LHCN-M2 (cell line): Measurements from ENCODE around the gene FBXO24.

DNA sequence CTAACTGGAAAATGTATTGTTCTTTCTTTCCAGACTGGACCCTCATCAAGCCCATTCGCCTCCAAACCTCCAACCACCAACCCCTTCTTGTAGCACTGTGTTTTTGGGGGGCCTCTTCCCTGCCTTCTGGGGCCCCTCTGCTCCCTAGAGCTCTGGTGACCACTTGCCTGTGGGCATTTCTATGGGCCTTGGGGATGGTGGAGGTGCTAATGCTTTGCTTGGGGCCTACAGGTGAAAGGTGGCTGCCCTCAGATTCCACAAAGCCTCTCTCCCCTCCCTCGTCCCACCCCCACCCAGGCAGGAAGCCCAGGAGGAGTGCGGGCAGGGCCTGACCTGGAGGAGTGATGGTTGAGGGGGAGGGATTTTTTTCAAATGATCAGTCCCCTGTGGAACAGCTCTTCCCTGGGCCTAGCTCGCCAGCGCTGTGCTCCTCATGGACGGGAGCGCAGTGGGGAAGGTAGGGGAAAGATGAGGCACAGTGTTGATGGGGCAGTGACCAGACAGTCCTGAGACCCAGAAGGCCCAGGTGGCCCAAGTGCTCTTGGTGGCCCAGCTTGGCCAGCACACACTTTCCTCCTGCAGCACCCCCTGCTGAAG is 8.7 kb downstream of the SAP25 start:
- RAMPAGE, long total RNA = no peak

DNA sequence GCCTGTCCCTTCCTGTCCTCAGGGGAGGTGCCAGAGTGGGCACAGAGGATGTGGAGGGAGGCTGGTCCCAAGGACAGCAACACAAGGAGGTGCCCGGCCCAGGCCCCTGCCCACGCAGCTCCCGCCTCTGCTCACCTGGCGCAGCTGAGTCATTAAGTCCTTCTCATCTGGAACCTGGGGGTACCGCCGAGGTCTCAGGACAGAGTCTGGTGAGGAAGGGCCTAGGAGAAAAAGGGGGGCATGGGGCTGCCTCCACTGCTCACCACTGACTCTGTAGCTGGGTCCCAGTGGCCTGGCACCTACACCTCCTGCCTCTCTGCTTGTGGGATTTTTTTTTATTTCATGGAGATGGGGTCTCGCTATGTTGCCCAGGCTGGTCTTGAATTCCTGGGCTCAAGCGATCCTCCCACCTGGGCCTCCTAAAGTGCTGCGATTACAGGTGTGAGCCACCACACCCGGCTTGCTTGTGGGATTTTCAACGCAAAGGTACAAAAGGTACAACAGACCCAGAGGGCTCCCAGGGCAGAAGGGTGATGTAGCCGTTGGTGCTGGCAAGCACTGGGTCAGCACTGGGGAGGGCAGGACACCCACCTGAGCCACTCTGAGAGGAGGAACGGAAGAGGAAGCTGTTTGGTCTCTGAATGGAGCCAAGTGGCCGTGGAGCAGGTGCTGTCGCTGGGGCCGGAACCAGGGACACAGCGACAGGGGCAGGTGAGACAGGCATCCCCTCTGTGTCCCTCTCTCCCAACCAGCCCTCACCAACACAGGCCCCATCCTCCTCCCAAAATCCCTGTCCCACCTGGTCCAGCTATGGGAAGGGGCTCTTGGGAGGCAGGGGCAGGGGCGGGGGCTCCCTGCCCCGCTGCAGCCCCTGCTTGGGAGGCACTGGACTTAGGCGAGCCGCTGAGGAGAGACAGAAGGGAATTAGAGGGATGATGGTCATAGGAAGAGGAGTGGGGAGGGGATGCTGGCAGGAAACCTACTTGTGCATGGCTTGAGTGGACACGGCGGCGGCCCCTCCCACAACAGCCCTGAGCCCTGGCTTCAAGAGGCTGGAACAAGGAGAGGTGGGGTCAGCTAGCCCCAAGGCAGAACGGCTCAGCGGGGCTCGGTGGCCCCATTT is 2.8 kb upstream of the SAP25 start:
- RAMPAGE, long total RNA = no peak

DNA sequence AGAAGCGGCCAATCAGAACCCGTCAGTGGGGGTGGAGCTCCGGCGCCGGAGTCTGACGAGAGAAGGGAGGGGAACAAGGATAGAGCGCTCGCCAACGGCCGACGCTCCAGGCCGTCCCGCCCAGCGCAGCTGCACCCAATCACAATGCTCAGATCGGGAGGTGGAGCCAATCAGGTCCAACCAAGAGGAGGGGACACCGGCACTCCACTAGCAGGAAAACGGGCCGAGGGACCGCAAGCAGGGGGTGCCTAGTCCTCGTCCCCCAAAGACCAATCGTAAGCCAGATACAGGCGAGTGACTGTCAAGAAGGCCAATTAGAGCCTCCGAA is at the start of gene FBXO24:
FBXO24 (plus strand) TSS at position 82 of the 328 bp plus-strand sequence.
- RAMPAGE, long total RNA = no peak

- RAMPAGE, long total RNA = no peak
Measured at GRCh38 chr7:100673952-100674127, 300 bp downstream of the GNB2 start.

- RAMPAGE, long total RNA = no peak
Measured at GRCh38 chr7:100678067-100678854, 4.7 kb downstream of the GNB2 start.

DNA sequence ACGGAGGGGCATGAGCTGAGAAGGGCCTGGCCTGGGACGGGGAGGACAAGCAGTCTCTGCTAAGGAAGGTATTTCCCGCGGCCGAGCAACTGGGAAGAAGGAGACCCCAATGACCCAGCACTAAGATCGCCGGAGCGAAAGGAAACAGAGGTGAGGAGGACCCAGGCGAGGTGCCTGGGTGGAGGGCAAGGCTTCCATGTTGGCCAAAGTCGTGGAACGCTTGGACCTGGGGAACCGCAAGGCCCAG is 776 bp downstream of the GIGYF1 start:
- RAMPAGE, long total RNA = no peak

DNA sequence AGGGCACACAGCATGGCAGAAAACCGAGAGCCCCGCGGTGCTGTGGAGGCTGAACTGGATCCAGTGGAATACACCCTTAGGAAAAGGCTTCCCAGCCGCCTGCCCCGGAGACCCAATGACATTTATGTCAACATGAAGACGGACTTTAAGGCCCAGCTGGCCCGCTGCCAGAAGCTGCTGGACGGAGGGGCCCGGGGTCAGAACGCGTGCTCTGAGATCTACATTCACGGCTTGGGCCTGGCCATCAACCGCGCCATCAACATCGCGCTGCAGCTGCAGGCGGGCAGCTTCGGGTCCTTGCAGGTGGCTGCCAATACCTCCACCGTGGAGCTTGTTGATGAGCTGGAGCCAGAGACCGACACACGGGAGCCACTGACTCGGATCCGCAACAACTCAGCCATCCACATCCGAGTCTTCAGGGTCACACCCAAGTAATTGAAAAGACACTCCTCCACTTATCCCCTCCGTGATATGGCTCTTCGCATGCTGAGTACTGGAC is 947 bp downstream of the POP7 start:
- RAMPAGE, long total RNA = no peak

GRCh38 chr7:100800460-100801226 is 26.7 kb downstream of the EPHB4 start:
- RAMPAGE, long total RNA = no peak

GRCh38 chr7:100807171-100807990 is 19.9 kb downstream of the EPHB4 start:
- RAMPAGE, long total RNA = no peak

GRCh38 chr7:100816461-100816803 is 10.9 kb downstream of the EPHB4 start:
- RAMPAGE, long total RNA = no peak

GRCh38 chr7:100829199-100829857 is 2.0 kb upstream of the EPHB4 start:
- RAMPAGE, long total RNA = no peak

DNA sequence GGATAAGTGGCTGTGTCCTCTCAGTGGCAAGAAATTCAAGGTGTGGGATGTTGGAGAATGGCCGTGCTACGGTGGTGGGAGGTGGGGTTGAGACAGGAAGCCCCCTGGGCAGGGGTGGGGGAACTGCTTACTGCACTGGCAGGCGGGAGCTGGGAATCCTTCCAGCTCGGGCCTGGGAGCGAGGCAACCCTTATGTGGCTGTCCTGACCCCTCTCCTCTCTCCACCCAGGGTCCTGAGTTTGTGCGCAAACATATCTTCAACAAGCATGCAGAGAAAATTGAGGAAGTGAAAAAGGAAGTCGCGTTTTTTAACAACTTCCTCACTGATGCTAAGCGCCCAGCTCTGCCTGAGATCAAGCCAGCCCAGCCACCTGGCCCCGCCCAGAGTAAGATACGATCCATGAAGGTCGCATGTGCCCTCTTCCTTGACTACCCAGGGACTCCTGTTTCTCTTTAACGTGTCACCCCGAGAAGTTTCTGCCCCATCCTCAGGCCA is 2.0 kb downstream of the UFSP1 start:
- RAMPAGE, long total RNA = no peak

- RAMPAGE, long total RNA = no peak
Measured at GRCh38 chr7:100890098-100890682, 675 bp upstream of the UFSP1 start.

- RAMPAGE, long total RNA = no peak
Measured at GRCh38 chr7:101003962-101004323, 15.9 kb upstream of the MUC17 start.

DNA sequence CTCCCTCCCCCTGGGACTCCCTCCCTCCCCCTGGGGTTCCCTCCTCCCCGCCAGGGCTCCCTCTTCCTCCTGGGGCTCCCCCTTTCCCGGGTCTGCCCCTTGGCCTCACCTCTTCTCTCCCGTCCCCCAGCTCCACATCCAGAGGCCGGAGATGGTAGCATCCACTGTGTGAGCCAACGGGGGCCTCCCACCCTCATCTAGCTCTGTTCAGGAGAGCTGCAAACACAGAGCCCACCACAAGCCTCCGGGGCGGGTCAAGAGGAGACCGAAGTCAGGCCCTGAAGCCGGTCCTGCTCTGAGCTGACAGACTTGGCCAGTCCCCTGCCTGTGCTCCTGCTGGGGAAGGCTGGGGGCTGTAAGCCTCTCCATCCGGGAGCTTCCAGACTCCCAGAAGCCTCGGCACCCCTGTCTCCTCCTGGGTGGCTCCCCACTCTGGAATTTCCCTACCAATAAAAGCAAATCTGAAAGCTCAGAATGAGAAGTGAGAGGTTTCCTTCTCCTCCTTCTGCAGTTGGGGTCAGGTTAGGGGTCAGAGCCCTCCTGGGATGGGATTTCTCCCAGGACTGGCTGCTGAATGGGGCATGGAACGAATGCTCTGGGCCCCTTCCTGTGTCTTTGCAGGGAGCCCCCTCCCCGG is 1.3 kb upstream of the MUC17 start:
- RAMPAGE, long total RNA = no peak

GRCh38 chr7:101104173-101104625 is 18.9 kb downstream of the TRIM56 start:
- RAMPAGE, long total RNA = no peak

DNA sequence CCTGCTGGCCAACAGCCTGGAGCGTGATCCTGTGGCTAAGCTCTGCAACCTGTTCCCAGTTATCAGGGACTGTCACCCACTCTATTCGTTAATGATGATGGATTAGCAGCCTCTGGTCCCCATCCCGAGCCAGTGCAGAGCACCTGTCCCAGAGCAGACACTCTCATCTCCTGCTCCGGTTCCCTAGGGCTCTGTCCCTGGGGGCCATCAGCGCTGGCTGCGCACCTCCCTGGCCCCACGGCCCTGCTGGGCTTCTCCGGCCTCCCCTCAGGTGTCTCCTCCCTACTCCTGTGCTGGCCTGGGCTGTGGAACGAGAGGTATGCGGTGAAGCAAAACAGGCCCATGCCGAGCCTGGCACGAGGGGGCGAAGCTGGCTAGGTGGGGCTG is 1.1 kb upstream of the CLDN15 start:
- RAMPAGE, long total RNA = no peak

DNA sequence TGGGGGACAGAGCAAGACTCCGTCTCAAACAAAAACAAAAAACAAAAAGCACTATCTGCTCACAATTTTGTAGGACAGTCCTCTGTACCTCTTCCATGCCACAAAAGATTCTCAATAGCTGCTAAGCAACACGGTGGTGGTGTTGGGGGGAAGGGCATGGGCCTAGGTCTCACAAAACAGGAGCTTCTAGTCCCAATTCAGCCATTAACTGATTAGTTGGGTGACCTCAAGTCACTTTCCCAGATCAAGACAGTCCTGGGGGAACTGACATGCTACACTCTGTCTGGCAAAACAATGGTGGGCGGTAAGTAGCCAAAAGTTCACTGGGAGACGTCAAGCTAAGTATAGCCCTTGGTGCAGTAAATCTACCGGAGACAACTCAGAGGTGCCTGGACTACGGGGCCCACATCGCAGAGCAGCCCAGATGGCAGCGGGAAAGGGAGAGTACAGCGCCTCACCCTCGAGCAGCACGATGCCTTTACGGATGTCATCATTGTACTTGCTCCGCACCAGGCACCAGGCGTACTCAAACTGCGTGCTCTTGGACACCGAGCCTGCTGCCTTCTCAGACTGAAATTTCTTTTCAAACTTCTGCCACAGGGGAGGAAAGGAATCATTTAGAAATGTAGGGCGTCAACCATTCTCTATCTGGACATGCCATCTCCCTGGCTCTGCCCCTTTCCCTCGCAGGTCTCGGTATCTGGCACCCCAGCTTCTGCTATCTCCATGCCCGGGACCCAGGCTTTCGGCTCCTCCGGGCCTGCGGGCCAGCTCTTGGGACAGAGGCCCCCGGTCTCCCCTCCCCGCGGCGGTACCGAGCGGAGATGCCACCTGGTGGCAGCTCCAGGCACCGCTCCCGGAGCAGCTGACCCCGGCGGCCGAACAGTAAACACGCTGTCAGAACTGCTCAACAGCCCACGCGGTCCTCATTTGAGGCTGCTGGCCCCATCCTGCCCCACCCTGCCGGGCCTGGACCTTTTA is 1.0 kb downstream of the FIS1 start:
- RAMPAGE, long total RNA = no peak

GRCh38 chr7:101728688-101729143 is 88.7 kb upstream of the CUX1 start:
- RAMPAGE, long total RNA = no peak

- RAMPAGE, long total RNA = no peak
Measured at GRCh38 chr7:101815247-101815739, 2.1 kb upstream of the CUX1 start.